Hair follicular keratinocyte (primary cell): ENCODE data around the genes HAUS6, DENND4C, IFNA17 and CDKN2B.

GRCh38 chr9:19102799-19103482 is at the start of gene HAUS6:
TSS of gene HAUS6 (minus strand) at chr9:19102904.
- RAMPAGE, long total RNA: start-site peak on the minus strand at chr9:19102895-19102945, 36 and 57 reads in 2 replicates

GRCh38 chr9:19230025-19230971 is at the start of gene DENND4C:
TSS of gene DENND4C (plus strand) at chr9:19230693.
- RAMPAGE, long total RNA: no peak

DNA sequence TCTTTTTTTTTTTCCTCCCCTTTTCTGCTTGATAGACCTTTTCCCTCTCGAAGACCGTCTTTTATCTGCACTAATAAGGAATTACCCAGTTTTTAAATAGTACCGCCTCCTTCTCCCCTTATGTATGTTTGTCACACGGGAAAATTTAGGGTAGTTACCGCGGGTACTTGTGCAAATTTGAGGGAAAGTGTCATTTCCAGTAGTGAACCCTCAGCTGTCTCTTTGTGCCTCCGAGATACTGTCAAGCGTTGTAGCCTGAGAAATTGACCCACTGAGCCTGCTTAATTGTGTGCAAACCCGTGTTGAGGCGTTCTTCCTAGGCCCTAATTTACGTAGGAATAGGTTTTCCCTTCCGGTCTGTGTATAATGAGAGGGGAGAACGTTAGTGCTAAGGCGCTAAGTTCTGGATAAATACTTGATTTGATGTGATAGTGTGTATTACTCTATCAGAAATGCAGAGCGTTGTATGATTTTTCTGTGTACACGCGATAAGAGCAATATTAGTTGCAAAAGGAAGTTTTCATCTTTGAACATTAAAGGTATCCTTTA is 1.1 kb downstream of the DENND4C start:
- RAMPAGE, long total RNA: no peak

GRCh38 chr9:19408310-19408609 is 549 bp upstream of the ACER2 start:
- RAMPAGE, long total RNA: no peak

- RAMPAGE, long total RNA: no peak
Observed at GRCh38 chr9:20256554-20256807, 365.8 kb downstream of the MLLT3 start.

GRCh38 chr9:20551840-20552206 is 70.5 kb downstream of the MLLT3 start:
- RAMPAGE, long total RNA: no peak

GRCh38 chr9:20558477-20559235 is 63.6 kb downstream of the MLLT3 start:
- RAMPAGE, long total RNA: no peak

DNA sequence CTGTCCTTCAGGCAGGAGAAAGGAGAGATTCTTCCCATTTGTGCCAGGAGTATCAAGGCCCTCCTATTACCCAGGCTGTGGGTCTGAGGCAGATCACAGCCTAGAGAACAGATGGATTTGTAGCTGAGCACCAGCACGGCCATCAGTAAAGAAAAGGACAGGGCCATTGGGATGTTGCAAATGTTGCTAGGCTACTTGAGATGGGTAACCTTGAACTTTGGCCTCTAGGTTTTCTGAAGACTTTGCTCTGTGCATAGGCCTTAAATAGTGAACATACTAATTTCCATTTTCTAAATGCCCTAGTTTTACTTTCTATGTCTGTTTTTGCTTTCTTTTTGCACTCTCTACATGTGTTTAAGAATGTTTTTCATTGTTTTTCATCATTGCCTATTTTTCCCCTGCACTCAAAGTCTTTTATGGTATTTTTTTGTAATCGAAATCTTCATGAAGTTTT is at the start of gene IFNA17:
Gene IFNA17, minus strand, starts transcription at position 216 of the 454 bp plus-strand sequence.
- RAMPAGE, long total RNA: no peak

DNA sequence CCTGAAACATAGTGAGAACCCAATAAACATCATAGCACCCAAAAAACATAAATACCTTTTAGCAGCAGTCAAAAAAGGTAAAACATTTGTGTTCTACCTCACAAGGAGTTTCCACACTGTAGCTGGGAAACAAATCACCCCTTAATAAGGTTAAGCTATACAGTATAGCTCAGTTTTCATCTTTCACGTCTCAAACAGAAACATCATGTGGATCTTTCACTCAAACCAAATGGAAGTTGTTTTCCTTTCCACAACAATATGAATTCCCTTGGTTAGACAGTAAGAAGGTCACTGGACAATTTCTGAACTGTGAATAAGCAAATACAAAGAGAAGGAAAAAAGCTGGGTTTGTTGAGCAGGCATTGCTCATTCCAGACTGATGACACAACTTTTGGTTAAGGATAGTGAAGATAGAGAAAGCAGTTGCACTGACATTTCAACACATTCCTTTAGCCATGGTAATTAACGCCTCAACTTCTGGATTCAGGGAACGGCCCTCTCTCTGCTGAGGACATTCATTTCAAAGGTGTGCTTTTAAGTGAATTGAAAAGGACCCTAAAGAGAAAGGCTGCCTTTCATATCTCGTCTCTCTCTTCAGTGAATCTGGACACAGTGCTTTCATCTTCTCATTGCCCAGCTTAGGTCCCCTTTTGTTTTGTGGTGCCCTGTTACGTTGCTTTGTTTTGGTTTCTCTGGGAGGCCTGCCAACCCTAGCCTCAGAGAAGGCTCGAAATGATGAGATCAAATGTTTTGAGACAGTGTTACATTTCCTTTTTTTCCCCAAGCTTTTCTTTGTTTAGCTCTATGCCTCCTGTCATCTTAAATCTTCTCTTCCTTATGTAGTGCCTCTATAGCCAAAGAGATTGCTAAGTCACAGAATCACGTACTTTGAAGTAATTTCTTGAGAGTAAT is 94.2 kb upstream of the IFNE start:
- RAMPAGE, long total RNA: no peak

DNA sequence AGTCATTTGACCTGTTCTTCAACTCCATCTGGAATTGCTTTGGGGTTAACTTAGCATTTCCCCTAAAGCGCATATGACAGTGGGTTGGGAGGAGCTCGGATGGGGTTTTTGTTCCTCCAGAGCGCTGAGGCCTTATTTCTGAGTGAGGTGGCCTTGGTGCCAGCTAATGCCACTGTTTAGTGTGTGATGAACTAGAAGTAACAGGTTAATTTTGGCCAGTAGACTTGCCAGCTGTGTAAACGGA is 34.1 kb downstream of the MTAP start:
- RAMPAGE, long total RNA: no peak

- RAMPAGE, long total RNA: no peak
Observed at GRCh38 chr9:21905957-21906602, 68.6 kb downstream of the CDKN2A start.

- RAMPAGE, long total RNA: no peak
Observed at GRCh38 chr9:21911087-21911951, 63.3 kb downstream of the CDKN2A start.

GRCh38 chr9:21975498-21975727 is 756 bp upstream of the CDKN2A start:
- RAMPAGE, long total RNA: no peak

GRCh38 chr9:22009039-22009663 is at the start of gene CDKN2B:
TSS of gene CDKN2B (minus strand) at chr9:22009305.
- RAMPAGE, long total RNA: start-site peak on the minus strand at chr9:22009305-22009309, 22 and 9 reads in 2 replicates

- RAMPAGE, long total RNA: no peak
Observed at GRCh38 chr9:22098537-22099240, 89.6 kb upstream of the CDKN2B start.

DNA sequence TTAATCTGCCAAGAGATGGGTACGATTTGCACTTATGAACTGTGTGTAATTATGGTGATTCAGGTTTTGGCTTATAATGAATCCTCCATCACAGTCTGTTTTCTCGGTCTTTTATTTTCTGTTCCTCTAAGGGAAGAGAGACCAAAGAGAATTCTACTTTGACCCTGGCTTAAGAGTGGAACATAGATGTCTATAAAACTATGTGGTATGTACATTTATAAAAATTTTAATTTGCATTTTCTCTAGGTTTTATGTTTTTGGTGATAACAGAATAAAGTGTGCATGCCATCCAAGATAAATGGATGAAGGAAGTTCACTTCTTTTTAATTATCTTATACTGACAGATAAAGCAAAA is 199.4 kb downstream of the DMRTA1 start:
- RAMPAGE, long total RNA: no peak

DNA sequence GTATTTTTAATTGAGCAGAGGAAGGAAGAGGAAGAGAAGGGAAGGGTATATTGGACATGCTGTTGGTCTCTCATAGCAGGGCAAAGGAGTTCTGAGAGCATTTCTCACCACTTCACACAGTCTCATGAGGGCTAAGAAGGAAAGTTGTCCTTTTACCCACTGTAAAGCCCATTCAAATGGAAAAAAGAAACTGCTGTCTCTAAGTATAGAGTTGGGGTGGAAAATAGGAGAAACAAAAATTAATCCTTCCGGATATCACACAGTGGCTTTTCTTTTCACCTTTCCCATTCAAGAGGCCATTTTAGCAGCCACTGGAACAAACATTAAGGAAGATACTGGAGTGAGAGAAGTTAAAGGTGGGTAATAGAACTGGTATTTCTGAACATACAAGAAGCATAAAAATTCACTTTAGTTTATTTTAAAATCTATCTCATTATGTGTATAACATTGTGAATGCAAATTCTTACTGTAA is 377.3 kb upstream of the TUSC1 start:
- RAMPAGE, long total RNA: no peak

GRCh38 chr9:27303039-27303599 is 6.2 kb upstream of the EQTN start:
- RAMPAGE, long total RNA: no peak

GRCh38 chr9:27340807-27341454 is 44.0 kb upstream of the EQTN start:
- RAMPAGE, long total RNA: no peak

DNA sequence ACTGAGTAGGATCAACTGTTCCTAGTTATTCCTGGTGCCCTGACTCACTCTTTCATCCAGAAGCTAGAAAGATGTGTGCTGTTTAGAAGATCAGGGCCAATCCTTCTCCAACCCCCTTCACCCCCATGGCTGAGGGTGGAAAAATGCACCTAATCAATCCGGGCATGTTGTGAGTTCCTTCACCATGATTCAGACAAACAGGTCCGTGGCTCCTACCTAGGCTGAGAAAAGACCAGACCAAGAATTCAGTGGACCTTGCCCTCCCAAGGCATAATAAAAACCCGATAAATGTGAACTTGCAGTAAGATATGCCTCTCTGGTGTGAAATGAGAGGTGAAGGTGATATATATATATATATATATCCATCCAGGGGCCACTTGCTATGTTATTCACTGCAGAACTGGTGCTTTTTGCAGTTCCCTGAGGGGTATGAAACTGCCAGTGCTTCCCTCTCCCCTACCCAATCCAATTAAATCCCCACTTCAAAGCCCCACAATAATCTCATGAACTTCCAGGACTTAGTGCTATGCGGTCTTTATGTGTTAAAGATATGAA is 85.5 kb upstream of the EQTN start:
- RAMPAGE, long total RNA: no peak